ENCODE data around the genes EMC4 and LPCAT4.

- RRBS: 4% methylated on average over 1 of the region's 22 CpGs
Measured at GRCh38 chr15:32030804-32031292, 533 bp downstream of the CHRNA7 start.

DNA sequence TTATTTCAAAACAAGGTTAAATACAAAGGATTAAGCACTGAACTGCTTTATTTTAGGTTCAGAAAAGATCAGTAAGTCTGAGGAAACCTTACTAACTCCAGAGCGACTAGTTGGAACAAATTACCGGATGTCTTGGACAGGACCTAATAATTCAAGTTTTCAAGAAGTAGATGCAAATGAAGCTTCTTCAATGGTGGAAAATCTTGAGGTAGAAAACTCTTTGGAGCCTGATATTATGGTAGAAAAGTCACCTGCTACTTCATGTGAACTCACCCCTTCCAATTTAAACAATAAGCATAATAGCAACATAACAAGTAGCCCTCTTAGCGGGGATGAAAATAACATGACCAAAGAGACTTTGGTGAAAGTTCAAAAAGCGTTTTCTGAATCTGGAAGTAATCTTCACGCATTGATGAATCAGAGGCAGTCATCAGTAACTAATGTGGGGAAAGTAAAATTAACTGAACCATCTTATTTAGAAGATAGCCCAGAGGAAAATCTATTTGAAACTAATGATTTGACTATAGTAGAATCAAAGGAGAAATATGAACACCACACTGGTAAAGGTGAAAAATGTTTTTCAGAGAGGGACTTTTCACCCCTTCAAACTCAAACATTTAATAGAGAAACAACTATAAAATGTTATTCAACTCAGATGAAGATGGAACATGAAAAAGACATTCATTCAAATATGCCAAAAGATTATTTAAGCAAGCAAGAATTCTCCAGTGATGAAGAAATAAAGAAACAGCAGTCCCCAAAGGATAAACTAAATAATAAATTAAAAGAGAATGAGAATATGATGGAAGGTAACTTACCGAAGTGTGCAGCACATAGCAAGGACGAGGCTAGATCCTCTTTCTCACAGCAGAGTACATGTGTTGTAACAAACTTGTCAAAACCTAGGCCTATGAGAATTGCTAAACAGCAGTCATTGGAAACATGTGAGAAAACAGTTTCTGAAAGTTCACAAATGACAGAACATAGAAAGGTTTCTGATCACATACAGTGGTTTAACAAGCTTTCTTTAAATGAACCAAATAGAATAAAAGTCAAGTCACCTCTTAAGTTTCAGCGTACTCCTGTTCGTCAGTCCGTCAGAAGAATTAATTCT is 5.0 kb upstream of the SCG5 start:
- RRBS: no CpG with 5 or more reads among the region's 10 CpGs

GRCh38 chr15:32718376-32719120 is 744 bp downstream of the GREM1 start:
- RRBS: 2% methylated on average over 24 of the region's 76 CpGs

GRCh38 chr15:32730649-32731385 is 13.0 kb downstream of the GREM1 start:
- RRBS: 25% methylated on average over 6 of the region's 21 CpGs

DNA sequence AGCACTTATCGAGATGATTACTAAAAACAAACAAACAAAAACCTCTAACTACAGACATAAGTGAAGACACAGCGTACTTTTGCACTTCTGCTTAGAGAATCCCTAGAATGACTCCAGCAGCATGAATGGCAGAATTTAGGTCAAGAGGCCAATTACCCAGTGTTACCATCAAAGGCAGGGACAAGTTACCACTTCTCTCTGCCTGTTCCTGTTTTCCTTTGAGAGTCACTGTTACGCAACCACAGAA is 42.1 kb downstream of the FMN1 start:
- RRBS: no CpG with 5 or more reads among the region's 3 CpGs

DNA sequence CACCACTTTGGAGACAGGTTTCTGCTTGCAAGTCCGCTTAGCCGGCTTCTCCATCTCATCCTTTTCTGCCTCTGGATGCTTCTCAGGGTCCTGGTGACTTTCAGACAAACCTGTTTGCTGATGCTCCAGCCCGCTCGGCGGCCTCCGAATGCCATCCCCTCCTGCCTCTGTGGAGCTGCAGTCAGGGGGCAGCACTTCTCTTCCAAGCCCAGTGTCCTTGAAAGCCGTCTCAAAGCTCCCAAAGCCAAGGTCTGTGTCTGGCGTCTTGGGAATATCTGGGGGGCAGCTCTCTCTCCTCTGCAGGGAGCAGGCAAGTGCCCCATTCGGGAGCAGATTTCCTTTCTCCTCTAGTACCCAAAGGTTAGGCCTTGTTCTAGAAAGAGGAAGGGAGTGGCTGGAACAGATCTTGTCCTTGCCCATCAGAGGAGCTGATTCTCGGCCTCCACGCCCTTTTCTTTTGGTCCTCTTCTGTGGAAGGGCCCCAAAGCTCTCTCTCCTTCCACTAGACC is 40.5 kb downstream of the FMN1 start:
- RRBS: no CpG with 5 or more reads among the region's 11 CpGs

GRCh38 chr15:33535055-33535364 is 224.2 kb downstream of the RYR3 start:
- RRBS: no CpG with 5 or more reads among the region's 1 CpG

DNA sequence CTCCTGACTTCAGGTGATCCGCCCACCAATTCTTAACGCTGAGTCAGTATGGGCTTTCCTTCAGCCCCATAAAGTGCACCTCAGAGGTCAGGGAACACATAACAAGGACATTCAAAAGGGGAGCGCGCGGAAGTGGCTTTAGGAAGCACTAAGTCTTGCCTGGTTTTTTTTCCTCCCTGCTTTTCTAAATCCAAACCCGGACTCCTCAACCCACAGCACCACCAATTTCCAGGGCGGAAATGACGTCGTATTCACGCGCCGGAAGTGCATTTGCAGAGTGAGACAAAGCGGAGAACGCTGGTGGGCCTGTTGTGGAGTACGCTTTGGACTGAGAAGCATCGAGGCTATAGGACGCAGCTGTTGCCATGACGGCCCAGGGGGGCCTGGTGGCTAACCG is at the start of gene EMC4:
Gene EMC4, plus strand, starts transcription at position 267 of the 397 bp plus-strand sequence.
- RRBS: under 1% methylated on average over 7 of the region's 19 CpGs

GRCh38 chr15:34366852-34368048 is at the start of gene LPCAT4:
Gene LPCAT4 (minus strand): TSS chr15:34367196.
- RRBS: 2% methylated on average over 39 of the region's 92 CpGs

- RRBS: no CpG with 5 or more reads among the region's 38 CpGs
Measured at GRCh38 chr15:34495199-34495723, 57.7 kb upstream of the GOLGA8A start.

- RRBS: no CpG with 5 or more reads among the region's 2 CpGs
Measured at GRCh38 chr15:34649945-34650588, 66.6 kb upstream of the GOLGA8B start.

GRCh38 chr15:34794503-34795105 is 745 bp downstream of the ACTC1 start:
- RRBS: no CpG with 5 or more reads among the region's 30 CpGs

DNA sequence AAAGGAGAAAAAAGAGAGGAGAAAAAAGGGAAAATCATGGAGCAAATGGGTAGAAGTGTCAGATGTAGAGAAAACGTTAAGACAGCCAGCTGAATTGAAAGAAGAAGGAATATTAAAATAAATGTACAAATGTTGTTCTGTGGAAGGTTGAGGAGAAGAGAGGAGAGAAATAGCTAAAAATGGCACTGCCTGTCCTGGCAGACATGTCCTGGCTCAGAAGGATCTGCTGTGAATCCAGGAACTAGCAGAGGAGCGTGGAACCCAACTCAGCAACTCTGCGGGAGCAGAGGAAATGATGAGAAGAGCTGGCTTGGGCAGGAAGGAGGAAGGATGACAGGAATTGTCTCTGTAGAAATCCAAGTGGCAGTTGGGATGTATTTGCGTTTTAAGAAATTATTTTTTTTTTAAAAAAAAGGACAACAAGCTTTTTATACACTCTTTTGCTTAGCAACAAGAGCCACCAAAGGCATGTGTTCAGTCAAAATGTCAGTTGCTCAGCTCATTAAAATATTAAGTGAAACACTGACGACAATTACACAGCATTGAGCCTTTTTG is 16.2 kb downstream of the NANOGP8 start:
- RRBS: no CpG with 5 or more reads among the region's 5 CpGs

GRCh38 chr15:35209949-35210284 is 124.8 kb upstream of the NANOGP8 start:
- RRBS: no CpG with 5 or more reads among the region's 2 CpGs

- RRBS: no CpG with 5 or more reads among the region's 3 CpGs
Measured at GRCh38 chr15:35630520-35630880, 84.5 kb upstream of the DPH6 start.

DNA sequence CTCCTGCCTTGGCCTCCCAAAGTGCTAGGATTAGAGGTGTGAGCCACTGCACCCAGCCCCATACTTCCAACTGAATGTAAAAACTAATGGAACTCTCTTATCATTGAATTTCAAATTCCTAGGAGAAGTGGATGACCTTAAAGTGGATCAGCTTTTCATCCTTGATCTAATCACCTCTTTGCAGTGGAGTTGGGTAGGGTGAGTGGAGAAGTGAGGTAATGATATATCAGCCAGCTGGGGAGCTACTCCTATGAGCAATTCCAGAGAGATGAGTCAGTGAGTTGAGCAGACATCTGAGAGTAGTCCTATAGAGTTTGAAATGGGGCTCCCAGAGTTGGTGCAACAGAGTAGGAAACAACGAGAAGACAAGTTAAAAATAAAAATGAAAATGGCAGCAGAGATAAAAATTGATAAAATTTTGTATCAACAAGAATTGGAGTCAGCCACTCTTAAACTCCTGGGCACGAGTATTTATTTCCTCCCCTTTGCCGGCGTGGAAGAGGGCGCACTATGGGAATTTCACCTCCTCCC is 150.8 kb upstream of the DPH6 start:
- RRBS: no CpG with 5 or more reads among the region's 5 CpGs

DNA sequence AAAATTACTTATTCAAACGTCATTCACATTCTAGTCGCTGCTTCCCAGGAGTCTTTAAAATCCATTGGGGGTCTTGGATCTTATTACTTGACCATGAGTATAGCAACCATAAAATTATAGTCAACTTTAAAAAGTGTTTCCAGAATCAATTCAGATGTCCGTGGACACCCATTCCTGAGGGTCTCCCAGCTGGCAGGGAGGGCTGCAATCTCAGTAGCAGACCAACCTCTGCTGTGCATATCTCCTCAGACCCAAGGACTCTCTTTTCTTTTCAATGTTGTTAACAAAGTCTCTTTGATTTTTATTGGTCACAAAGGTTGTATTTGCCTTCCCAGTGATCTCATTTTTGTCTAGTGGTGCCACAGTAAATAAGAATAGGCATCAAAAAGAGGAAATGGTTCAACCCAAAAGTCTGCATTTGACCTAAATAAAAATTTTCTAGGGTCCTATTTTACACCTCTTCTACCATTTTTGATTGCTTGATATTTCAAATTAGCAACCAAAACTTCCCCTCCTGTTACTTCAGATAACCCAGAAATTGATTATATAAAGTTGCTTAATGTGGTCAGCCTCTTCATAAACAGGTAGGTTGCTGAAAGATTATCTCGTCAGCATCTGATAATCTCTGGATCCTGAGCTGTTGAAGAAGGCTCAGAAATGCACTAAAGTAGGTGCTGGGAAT is 225.8 kb downstream of the CDIN1 start:
- RRBS: no CpG with 5 or more reads among the region's 4 CpGs

DNA sequence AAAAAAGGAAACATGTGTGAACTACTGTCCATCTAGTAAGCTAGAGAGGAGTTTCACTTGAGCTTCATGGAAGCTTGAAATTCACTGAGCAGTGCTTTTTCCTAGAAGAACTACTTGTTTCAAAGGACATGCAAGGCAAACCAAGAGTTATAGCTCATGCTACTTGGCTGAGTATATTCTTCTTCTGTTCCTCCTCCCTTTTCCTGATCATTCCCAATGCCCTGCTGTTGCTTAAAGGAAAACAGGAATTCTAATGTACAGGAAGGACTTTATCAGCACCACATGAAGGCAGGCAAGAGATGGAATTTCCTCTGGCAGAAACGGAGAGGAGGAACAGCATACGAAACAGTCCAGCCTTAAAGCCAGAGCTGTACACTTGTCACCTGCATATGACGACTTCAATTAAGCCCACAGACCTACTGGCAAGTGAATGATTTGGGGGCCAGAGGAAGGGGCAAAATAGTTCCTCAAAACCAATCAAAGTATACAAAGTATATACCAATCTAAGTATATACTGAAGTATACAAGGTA is 15.7 kb downstream of the MEIS2 start:
- RRBS: no CpG with 5 or more reads among the region's 3 CpGs

GRCh38 chr15:37098523-37098892 is 1.8 kb downstream of the MEIS2 start:
- RRBS: 1% methylated on average over 5 of the region's 23 CpGs

All from foreskin fibroblast (primary cell).